ENCODE measurements around a stretch of chr6.

- PRO-cap, result no peak
Observed at GRCh38 chr6:111289563-111290606, 30.7 kb downstream of the MFSD4B start.

- PRO-cap, result no peak
Observed at GRCh38 chr6:111373829-111374368, 109.1 kb downstream of the REV3L start.

GRCh38 chr6:111474335-111474869 is 8.6 kb downstream of the REV3L start:
- PRO-cap, result no peak

- PRO-cap, result no peak
Observed at GRCh38 chr6:111599223-111600062, 6.2 kb downstream of the TRAF3IP2 start.

GRCh38 chr6:111625424-111626032 is 19.9 kb upstream of the TRAF3IP2 start:
- PRO-cap, result no peak

DNA sequence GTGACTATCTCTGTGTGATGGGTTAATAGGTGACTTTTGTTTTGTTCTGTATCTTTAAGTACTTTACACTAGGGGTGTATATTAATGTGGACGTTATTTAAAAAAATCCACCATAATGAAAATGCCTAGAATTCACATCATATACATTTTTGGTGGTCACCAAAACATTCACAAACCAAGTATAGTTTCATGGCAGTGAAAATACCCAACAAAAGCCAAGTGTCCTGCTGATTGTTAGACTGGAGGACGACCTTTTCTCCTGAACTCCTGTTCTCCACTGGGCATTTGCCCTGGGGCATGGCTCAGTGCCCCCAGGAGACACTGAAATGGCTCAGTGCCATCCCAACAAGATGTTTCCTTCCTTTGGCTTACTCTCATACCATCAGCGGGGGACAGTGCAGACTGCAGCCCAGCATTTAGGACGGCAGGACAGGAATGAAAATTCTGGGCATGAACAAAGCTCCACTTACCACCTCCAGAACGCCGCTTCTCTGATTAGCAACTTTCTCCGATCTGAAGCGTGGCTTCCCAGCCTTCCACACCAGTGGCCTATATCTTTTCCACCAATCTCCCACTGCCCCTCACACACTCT is 114.8 kb downstream of the FYN start:
- PRO-cap, result no peak

DNA sequence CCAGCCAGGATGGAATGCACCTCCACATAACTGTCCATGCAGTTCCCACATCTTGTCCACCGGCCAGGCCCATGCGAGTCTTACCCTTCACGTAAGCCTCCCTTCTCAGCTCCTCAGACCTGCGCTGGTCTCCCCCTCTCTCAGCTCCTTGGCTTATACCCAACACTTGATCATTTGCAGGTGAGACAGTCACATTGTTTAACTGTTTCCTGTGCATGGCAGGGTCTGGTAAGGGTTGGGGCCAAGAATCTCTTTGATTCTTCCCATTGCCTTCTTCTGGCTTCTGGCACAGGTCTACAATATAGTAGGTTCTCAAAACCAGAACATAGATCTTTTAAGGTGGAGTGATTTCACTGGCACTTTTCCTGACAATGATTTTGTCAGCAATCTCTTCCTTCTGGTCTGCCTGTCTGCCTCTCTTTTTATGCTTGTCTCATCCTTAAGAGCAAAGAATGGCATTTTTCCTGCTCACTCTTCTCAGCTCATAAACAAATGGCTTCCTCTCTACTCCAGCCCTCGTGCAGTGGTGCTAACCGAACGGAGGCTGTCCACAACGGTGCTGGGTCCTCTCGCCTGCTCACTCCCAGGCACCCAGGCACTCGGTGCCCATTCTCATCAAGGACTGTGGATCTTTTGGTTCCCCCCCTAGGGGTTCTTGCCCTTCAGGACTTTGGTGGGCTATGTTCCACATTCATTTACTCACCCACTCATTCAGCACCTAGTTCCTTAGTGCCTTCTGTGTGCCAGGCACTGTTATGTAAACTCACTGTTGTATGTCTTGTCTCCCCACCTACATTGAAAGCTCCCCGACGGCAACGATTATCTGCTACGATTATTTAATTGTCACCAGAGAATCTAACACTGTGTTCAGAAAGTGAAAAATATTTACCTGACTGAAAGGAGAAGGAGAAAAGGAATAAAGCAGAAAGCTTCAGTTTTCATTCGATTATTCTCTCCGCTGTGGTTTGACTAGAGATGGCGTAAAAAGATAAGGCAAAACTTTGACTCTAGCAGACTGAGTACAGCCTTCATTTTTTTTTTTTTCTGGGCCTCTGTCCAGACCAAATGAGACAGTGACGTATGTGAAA is 114.0 kb downstream of the FYN start:
- PRO-cap, result unidirectional peak, minus-strand start at position 142 of the sequence

DNA sequence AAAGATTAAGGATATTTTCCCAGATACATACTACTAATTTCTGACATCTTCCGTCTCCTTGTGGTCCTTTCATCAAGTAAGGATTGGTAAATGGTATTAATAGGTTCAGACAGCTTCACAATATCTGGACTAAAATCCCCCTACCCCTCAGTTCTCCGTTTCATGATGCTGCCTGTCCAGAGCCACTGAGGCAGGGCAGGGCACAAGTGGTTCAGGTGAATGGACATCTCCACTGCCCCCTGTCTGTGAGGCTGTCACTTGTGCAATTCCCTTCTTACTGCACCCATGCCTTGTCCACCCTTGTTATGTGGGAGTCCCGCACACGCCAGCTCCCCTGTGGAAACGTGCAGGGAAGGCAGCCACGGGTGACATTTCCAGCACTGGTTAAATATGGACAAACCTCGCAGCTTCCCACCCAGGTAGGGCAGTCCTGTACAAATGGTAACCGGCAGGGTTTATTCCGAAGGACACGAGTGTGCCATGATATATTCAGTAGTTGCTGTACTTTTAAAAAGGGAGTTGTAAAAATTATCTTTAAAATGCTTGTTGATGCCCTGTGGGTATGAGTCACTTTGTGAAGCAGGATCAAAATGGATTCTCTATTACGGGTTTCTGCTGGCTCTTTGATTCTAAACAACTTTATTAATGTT is 73.6 kb downstream of the FYN start:
- PRO-cap, result no peak

DNA sequence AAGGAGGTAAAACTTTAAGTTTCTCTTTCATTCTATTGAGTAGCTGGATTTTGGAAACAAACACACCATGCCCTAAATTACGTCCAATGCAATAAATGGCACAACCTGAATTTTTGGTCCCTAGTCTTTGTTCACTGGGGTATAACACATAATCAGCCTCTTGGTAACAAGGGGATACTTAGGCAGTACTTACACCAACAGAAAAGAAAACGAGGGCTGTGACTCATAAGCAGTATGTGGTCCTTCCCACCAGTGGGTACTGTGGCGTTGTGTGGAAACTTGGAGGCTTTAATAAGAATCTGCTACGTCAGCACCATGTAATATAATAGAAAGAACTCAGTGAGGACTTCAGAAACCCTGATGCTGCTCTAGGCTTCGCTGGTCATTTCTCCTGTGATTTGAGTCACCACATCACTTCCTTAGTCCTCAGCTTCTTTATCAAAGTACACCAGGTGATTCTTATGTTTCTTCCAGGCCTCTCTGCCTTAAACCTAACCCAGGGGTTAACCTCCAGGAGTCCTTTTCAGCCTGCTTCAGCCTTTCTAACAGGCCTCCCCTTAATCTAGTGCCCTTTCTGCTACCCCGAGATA is 68.7 kb downstream of the FYN start:
- PRO-cap, result unidirectional peak, plus-strand start at position 351 of the sequence

DNA sequence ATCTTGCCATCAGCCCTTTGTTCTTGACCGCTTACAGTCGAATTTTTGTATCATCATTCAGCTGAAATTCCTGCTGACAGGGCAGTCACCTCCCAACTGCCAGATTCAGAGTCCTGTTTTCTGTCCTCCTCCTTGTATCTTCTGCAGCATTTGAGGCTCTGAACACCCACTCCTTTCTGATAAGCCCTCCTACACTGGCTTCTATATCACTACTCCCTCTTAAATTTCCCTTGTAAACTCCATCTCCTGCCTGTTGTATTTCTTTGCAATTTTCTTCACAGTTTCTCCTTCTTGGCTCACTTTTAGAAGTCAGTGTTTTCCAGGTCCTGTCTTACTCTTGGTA is 77.7 kb upstream of the CCN6 start:
- PRO-cap, result no peak

- PRO-cap, result no peak
Observed at GRCh38 chr6:111985161-111985695, 68.7 kb upstream of the CCN6 start.

GRCh38 chr6:112004717-112005218 is 49.1 kb upstream of the CCN6 start:
- PRO-cap, result no peak

DNA sequence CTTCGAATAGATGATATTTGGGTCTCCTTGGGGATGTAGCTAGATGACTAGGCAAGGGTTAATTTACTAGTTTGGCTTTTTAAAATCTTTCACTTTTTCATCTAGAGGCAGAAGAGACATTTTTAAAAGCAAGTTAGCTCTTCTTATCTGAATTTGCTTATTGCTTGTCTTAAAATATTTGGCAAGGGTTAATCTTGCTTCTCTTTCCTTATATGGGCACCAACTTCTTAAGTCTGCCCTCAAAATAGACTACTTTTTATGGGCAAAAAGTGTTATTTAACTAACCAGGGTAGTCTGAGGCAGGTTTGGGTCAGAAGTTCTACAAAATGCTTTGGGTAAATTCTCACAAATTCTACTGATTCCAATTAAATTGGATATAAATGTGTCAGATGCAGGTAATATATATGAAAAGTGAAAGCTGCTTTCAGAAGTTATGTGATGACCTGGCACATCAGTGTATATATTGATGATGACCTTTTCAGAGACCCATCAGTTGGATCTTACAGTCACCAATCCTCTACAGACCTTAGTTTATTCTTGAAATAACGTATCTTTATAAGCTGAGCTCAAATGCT is 44.1 kb downstream of the FAM229B start:
- PRO-cap, result no peak

GRCh38 chr6:112222365-112222835 is 32.0 kb downstream of the LAMA4 start:
- PRO-cap, result no peak

- PRO-cap, result no peak
Observed at GRCh38 chr6:112250968-112252103, 3.0 kb downstream of the LAMA4 start.

DNA sequence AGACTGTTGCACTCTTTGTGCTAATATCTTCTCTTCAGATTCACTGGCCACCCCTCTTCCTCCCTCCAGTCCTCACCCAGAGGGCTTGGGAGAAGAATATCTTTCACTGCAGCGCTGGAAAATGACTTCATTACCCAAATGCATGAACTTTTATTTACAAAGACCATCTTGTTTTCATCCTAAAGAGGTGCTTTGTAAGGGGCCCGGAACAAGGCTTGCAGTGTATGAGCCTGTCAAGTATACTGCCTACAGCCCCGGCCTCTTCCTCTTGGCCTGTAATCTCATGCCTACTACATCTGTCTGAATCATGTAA is 525 bp upstream of the LAMA4 start:
- PRO-cap, result no peak

- PRO-cap, result no peak
Observed at GRCh38 chr6:112279425-112280232, 25.3 kb upstream of the LAMA4 start.

DNA sequence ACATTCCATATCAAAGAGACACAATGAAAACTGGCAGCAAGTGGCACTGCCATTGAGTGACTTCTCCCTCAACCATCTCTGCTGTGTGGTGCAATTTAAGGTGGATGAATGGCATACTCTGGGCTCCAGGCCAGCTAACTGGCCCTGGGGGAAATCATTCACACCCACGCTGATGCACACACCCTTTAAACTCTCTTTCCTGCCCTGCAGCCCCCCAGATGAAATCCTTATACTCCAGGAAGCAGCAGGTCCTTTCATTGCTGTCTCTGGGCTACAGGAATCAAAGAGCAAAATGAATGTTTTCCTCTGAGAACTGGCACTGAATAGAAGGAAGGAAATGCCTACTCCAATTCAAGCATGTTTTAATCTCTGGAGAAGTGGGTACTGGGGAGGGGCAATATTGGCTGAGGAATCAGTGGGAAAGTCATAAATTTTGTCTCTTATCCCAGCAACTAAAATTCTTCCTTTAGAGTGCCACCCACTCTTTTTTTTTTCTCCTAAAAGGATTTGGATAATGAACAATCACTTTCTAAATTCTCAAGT is 16.9 kb upstream of the RFPL4B start:
- PRO-cap, result no peak

GRCh38 chr6:112956642-112957310 is 609.6 kb downstream of the RFPL4B start:
- PRO-cap, result no peak

DNA sequence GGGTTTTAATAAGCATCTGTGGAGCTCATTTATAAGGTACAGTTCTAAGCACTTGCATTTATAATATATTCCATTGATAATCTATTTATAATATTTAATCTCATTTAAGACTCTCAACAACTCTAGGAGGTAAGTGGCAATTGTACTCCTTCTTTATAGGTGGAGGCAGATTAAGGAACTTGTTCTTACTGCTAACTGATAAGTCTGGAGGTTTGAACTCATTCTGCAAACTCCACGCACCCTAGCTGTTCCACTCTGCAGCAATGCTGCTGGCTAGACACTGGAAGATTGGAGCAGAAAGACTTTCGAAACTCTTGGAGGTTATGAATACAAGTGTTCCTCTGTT is 765 bp upstream of the HDAC2 start:
- PRO-cap, result no peak

Measured in left colon (tissue), 1 donor.